ENCODE results near the gene SAMD4B.

DNA sequence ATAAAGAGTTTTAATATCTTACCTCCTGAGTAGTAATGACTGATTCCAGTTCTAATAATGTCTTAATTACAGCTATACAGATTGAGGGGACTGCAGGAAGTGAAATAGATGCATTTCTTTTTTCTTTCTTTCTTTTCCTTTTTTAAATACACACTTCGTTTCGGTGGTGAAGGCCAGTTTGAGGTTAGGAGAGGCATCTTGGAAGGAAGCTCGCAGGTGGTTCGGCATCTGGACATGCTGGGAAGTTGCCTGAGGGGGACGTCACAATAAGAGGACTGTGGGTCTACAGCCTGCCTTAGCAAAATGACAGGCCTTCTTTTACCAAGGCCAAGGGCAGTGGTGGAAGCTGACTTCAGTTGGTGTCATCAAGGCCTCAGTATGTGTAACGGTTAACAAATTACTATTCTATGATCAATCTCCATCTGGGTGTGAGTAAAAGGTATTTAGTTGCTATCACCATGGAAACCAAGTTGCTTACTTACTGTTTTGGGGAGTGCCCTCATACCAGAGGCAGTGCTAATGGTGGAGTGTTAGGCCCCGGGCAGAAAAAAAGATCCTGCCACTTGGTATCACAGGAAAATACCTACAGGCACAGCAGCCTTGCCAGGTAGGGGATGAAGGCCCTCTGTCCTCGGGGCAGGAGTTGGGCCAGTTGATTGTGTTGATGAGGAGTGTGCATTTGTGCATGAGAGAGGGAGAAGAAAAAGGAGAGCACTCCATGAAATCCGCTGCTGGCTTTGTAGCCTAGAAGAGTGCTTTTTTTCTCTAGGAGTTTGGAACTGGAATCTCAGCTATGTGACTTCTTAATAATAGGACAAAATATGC is 10.3 kb downstream of the ACTN4 start:
- PRO-cap: no peak

- PRO-cap: bidirectional peak, plus-strand start at chr19:38666352, minus-strand start at chr19:38666126
Measured at GRCh38 chr19:38665861-38666644, 18.6 kb downstream of the ACTN4 start.

GRCh38 chr19:38682806-38683842 is 35.7 kb downstream of the ACTN4 start:
- PRO-cap: no peak

DNA sequence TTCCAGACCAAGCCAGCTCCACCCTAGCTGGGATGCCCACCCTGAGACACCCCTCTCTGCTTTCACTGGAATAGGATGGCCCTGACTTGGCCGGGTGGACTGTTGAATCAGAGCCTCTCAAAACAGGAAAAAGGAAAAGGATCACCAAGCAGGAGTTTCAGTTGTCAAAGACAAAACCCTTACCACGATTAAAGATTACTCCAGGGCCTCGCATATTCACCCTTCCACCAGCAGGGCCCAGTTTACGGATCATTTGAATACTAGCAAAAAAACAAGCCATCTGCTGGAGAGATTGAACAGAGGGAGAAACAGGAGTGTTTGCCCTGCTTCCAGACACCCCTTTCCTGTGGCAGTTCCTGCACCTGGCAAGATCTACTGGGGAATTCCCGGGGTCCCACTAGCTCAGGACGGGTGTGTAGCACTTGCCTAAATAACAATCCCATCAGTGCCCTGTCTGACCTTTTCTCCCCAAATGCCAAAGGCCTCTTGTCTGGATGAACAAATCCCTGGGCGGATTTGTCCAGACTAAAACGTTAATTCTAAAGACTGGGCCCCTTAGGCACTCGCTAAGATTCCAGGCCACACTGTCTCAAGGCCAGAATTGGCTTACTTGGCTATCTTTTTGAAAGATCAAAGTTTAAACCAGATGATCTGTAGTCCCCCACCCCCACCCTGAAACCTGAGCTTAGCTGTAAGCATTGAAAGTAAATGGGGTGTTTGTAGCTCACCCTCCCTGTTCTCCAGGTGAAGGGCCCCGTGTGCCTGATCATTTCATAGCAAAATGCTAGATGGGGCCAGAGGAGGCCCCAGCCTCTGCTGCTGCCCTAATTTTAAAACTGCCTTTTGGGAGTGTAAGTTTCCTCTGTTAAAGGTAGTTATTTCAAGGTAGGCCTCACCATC is 38.5 kb downstream of the ACTN4 start:
- PRO-cap: no peak

GRCh38 chr19:38699635-38700284 is 44.5 kb downstream of the CAPN12 start:
- PRO-cap: no peak

DNA sequence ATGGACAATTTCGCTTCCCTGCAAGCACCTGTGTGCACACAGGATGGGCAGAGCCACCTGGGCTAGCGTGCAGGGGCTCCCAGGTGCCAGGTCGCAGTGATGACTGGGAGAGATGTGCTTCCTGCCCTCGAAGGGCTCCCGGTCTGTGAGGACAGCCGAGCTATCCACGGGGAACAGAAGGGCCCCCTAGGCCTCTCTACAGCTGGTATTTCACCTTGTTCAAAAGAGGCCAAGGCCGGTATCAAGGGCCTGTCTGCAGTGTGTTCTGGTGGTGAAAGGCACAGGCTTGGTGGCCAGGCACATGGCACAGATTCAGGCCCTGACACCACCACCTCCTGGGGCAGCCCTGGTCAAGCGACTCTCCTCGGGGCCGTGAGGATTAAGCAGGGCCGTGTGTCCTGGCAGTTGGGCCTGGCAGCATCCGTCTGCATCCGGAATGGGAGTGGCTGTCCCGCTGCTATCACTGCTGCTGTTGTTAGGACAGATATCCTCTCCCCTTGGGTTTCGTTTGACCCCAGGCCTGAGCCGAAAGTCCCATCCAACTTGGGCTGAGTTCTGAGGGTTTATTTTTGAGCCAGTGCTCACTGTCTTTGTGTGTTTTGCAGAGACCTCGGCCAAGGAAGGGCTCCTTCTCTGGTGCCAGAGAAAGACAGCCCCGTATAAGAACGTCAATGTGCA is 38.7 kb downstream of the CAPN12 start:
- PRO-cap: no peak

- PRO-cap: no peak
Measured at GRCh38 chr19:38721162-38721779, 23.0 kb downstream of the CAPN12 start.

- PRO-cap: bidirectional peak, plus-strand start at chr19:38770070, minus-strand start at chr19:38769848
Measured at GRCh38 chr19:38769383-38770520, 3.6 kb downstream of the LGALS7 start.

GRCh38 chr19:38811851-38812291 is 874 bp downstream of the LGALS4 start:
- PRO-cap: no peak

GRCh38 chr19:38848860-38849117 is 997 bp downstream of the HNRNPL start:
- PRO-cap: no peak

- PRO-cap: bidirectional peak, plus-strand start at chr19:38849576, minus-strand start at chr19:38849271
Measured at GRCh38 chr19:38849118-38849693, 580 bp downstream of the HNRNPL start.

- PRO-cap: no peak
Measured at GRCh38 chr19:38862353-38863058, 12.7 kb upstream of the HNRNPL start.

DNA sequence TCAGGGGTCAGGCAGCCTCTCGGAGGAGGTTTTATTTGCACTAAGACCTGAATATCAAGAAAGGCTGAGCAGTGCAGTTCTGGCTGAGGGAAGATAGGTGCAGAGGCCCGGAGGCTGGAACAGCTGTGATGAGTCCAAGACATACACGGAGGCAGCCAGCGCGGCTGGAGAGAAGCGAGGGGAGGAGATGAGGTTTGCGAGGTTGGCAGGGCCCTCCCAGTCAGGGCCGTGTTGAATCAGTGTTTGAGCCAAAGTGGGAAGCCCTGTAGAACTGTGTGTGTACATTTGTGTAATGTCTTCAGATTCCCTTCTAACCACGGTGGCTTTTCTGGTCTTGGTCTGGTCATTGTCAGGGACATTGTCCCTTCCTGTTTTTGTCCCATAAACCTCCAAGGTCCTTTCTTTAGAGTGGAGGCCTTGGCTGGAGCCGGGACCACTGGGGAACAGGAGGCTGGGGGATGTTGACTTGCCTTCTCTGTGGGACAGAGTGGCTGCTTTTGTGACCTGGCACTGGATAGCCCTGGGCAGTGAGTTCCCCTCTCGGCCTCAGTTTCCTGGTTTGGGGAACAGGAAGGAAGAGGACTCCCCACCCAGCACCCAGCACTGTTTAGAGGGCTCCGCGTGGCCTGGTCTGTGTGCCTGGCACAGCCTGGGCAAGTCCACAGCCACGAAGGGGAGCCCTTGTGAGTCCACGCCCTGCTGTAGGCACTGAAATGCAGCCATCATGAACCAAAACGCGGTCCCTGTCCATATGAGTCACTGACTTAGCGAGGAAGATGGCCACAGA is 35.1 kb downstream of the PAK4 start:
- PRO-cap: no peak

- PRO-cap: no peak
Measured at GRCh38 chr19:39196582-39196861, 242 bp upstream of the NCCRP1 start.

GRCh38 chr19:39342199-39342878 is at the start of gene SAMD4B:
Gene SAMD4B (plus strand): TSS chr19:39342421.
- PRO-cap: unidirectional peak, plus-strand start at chr19:39342431

DNA sequence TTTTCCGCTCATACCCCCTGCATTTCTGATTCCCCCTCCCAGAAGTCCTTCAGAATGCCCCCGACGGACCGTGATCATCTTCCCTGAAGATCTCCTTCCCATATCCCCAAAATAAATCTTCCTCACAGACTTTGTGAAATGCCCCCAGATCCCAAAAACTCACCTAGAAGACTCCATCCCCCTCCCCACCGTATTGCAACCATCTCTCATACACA is 976 bp downstream of the SAMD4B start:
- PRO-cap: no peak

DNA sequence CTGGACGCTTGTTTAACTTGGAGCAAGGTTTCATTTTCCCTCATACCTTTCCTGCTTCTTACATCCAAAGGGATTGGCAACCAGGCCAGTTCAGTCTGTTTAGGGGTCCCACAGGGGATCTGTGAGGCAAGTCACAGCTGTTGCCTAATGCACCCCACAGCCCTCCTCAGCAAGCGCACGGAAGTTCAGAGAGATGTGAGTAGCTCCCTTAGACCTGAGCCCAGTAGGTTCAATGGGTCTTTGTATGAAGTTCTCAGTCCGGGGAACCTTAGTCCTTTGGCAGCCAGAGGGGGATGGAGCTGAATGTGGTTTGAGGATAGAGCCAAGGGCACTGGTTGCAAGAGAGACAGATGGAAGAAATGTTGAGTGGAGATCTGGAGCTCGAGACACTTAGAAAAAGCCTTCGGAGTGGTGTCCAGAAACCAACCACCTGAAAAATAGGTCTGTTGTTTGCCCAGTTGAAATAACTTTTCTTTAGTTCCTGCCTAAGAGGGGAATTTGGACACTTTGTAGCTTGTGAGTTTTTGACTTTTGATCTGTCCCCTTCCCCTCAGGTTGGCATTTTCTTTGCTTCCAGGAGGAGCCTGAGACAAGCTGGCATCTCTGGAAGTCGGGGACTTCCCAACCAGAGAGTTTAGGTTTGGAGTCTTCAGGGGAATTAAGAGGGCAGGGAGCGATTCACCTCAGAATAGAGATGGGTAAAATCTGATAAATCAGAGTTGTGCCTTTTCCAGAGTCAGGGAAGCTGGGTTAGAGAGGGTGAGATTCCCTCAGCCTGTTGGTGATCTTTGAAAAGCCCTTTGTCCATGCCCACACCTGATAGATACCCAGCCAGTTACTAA is 13.3 kb downstream of the SAMD4B start:
- PRO-cap: no peak

GRCh38 chr19:39377204-39378233 is 13.4 kb downstream of the PAF1 start:
- PRO-cap: no peak

DNA sequence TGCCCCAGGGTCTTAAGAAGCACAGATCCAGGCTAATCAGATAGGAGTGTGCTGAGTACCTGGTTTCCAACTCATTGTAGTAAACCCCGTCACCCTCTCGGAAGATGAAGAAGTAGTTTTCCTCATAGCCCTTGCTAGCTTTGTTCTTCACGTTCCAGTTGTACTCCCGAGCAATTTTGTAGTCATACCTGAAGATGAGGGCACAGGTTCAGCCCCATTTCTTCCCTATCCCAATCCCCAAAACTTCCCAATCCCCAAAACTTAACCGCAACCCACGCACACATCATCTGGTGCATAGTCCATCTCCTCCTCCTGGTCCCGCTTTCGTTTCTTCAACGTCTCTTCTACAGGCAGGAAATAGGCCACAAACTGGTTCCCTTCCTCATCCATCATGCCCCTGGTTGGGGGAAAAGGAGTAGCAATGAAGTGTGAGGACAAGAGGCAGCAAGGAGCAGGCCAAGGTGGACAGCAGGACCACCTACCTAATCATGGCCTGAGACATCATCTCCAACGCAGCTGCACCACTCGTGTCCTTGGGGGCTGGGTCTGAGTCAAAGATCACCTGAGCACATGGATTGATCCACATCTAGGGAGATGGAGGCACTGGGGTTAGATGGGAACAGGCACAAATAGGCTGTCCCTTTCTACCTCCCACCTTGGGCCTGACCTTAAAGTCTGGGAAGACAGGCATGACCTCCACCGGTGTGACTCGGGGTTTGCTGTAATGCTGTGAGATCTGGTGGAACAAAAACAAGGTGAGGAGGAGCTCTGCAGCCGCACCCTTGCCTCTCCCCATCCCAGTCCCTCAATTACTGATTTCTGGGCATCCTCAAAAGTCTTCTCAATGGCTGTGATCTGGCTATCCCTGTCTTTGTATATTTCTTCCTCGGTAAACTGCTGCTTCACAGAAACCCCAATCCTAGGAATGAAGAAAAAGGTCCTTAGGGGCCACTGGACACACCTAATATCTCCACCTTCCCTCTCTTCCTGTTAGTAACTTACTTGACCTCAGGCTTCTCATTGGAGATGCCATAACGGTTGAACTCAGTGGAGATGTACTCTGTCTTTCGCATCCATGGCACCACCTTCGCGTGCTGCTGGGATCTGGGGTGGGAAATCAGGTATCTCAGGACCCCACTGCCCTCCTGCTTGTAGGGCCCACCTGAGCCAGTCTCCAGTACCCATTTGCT is 2.2 kb downstream of the PAF1 start:
- PRO-cap: no peak

DNA sequence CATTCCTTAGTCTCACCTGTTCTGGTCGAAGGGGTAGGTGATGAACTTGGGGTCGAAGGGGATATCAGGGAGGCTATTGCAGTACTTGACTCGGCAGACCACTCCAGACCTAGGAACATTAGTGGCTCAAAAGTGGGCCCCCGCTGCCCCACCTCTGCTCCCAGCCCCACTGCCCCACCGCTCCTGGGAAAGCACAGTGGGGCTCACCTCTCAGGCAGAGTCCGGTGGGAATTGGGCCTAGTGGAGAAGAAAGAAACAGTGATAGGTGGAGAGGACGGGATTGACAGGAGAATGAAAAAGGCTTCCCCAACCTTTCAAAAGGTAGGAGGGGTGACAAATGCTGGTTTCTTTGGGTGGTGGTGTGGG is 870 bp downstream of the PAF1 start:
- PRO-cap: no peak